ENCODE measurements around the gene CHSY1.

DNA sequence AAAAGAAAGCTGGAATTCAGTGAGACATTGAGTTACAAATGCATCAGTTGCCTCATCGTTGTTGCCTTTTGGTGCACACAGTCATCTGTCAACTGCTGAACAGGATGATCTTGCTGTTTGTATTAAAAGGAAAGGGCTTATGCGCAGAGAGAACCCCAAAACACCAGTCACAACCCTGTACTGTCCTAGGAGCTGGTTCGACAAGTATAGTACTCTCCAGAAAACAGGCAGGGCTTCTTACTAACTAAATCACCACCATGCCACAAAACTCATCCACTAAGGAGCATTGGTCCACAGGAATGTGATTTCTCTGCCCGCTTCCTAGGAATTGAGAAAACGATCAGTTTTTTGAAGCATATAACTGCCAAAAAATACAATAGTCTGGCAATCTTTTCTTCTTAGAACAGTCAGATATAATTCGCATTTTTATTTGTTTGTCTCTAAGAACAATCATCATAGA lies 362 bp upstream of the CERS3 start:
- CAGE, long polyA plus RNA = no peak
- RRBS = no CpG with 5 or more reads among the region's 6 CpGs

DNA sequence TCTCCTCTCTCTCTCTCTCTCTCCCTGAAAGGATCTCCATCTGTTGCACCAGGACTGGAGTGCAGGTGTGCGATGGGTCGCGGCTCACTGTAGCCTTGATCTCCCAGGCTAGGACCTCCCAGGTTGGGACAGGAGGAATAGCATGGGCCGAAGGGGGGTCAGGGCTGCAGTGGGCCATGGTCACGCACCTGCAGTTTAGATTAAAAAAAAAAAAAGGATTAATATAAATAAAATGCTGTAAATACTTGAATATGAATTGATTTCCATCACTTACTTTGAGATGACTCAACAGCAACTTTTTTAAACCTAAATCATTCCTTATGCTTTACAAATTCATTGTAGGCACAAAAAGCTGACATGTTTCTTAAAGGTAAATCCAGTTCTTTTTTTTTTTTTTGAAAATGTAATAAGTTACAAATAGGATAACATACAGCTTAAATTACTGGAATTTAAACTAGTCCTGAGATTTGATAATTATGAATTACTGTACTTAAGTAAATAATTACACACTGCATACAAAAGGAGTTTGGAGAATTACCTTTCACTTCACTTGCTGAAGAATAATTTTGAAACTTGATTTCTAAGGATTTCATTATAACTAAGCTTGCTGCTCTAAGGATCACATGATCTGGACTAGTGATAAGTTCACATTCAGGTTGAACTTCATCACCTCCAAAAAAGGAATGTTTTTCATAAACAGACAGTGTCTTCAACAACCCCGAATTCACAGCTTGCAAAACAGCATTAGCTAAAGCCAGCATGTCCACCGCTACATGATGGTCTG lies 28.7 kb downstream of the LINS1 start:
- CAGE, long polyA plus RNA = no peak
- RRBS = no CpG with 5 or more reads among the region's 7 CpGs

GRCh38 chr15:101085811-101086300 lies 166.0 kb downstream of the CHSY1 start:
- CAGE, long polyA plus RNA = no peak
- RRBS = 97% methylated on average over 3 of the region's 27 CpGs

DNA sequence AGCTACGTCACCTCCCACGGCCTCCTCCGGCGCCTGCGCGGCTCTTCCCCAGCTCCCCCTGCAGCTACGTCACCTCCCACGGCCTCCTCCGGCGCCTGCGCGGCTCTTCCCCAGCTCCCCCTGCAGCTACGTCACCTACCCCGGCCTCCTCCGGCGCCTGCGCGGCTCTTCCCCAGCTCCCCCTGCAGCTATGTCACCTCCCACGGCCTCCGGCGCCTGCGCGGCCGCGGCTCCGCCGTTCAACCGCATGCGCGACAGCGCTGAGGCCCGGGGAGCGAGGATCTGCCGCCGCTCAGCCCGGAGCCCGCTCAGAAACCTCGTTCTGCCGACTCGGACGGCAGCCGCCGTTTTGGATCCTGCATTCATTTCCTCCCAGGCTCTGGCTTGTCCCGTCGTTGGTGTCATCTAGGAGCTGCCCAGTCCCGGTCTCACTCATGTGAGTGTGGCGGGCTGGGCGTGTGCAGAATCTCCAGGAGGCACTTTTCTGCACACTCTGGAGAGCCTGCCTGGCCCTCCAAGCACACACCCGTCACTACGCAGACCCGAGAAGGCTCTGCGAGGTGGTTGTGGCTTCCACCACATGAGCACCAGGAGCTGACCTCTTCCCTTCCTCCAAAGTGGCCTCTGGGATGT lies 165.4 kb downstream of the CHSY1 start:
- CAGE, long polyA plus RNA = no peak
- RRBS = 92% methylated on average over 24 of the region's 52 CpGs

- CAGE, long polyA plus RNA = no peak
- RRBS = 14% methylated on average over 1 of the region's 21 CpGs
Measured at GRCh38 chr15:101127056-101128304, 124.4 kb downstream of the CHSY1 start.

- CAGE, long polyA plus RNA = no peak
- RRBS = 1% methylated on average over 118 of the region's 161 CpGs
Measured at GRCh38 chr15:101251158-101252081, at the start of gene CHSY1. Gene CHSY1, minus strand, starts transcription at chr15:101252048.

- CAGE, long polyA plus RNA = no peak
- RRBS = no CpG with 5 or more reads among the region's 9 CpGs
Measured at GRCh38 chr15:101324431-101324948, 29.4 kb upstream of the SNRPA1 start.

DNA sequence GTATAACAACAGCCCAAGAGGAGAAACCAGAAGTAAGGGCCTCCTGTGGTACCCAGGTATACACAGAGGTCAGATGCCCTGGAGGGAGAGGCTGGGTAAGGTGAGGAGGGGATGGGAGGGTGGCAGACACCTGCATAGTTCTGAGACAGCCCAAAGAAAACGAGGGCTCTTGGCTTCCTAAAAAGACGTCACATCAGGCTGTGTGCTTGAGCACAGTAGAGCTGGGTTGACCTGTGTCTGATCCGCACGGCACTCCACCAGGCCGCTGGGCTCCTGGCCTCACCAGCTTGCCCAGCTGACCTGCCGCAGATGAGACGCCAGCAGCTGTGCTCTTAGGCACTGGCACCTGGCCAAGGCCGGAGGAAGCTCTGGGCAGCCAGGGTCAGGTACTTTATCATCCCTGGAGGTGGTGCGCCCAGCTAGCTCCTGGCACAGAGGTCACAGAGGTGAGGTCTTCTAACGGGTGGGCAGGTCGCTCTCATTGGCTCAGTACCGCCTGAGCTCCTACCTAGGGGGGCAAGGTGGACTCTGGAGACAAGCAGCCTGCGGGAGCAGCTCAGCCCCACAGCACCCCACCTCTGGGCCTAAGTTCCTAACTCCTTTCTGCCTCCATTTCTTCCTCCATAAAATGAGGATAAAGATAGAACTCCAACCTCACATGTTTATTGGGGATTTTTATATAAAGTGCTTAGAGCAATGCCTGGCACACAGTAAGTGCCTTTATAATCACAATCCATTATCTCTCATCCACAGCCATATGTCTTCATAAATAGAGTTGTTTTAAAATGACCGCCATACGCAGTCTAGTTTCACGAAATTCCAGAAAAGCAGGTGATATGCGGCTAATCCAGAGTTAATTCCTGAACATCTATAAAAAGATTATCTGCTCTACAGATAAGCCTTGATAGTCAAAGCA lies 82.1 kb upstream of the SNRPA1 start:
- CAGE, long polyA plus RNA = no peak
- RRBS = no CpG with 5 or more reads among the region's 17 CpGs

DNA sequence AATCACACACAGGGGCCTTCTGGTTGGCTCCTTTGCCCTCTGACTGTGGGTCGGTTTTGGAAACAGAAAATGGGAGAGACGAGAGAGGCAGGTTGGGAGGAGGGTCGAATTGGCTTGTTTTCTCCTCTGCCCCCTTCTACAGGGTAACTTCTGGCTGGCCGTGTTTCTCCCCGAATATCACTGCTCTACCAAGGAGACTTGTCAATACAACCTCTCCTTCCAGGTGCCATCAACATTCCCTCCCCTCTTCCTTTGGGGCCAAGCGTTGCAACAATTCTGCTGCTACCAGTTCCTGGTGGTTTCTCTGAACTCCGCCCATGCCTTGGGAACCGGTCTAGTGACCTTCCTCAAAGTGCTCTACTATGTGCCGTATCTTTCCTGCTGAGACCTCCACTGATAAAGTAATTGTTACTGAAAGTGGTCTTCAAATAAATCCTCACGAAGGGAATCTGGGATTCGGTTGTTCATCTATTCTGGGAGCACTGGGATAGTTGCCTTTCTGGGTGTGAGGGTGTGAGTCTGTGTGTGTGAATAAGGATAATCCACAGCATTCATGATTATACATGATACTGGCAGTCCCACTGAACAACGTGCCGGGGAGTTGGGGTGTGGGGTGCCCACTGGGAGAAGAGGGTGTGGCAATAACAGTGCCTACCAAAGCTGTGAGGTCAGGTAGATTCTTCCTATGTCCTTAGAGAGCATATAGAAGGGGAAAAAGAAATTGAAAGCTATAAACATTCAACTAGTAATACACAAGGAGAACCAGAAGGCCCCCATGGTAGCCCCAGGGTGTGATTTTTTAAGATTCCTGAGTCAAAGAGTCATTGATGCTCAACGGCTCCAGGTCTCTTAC lies 26.1 kb downstream of the PCSK6 start:
- CAGE, long polyA plus RNA = no peak
- RRBS = no CpG with 5 or more reads among the region's 14 CpGs

DNA sequence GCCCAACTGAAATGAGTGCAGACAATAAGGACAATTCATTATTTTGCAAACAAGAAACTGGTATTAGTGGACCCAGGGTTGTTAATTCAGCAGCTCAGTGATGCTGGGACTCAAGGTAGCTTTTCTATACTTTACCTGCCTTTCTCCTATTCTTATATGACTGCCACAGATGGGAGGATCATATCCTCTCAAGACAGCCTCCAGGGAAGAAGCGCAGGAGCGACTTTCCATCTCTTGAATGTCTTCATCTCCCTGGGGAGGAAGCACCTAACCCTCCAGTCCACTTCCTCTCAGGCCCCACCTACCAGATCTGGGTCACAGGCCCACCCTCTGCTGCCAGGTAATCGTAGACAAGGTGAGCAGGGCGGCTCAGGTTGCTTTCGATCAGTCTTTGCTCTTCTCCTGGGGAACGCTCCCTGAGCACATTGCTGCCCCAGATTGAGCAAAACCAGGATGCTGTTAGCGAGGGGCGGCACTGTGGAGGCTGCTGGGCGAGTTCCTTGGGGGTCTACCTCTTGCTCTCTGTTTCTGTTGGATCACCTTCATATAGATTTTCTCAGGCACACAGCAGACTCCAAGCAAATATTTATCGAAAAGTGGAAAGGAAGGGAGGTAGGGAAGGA lies 5.7 kb upstream of the PCSK6 start:
- CAGE, long polyA plus RNA = no peak
- RRBS = no CpG with 5 or more reads among the region's 10 CpGs

DNA sequence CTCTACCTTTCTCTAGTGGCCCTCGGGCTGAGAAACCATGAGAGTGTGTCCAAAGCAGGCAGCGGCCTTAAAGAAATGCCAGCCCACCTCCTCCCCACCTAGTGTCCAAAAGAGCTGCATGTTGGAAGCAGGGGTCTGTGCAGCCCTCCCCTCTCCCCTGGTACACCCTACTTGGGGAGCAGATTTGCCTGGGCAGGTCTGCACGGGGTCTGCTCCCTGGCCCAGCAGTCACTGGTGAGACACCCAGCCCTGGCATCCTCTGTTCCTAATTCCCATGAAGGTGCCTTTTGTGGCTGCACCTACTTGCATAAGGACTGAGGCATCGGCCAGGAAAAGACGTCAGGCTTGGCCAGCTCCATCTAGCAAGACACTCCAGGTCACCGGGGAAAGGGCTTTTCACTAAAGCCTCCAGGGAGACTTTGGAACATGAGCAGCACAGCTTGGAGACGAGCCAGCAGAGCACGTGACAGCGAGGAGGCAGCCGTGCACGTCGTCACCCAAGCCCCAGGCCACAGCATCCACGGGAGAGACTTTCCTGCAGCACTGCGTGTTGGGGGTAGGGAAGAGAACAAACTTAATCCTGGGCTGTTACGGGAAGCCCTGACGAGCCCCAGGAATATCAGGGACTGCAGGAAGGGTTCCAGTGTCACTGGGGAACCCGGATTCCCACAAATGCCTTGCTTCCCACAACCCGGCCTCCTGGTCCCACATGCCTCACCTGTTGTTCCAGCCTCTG lies 38.8 kb downstream of the TM2D3 start:
- CAGE, long polyA plus RNA = no peak
- RRBS = no CpG with 5 or more reads among the region's 18 CpGs

GRCh38 chr15:101614002-101614735 lies 38.0 kb downstream of the TM2D3 start:
- CAGE, long polyA plus RNA = no peak
- RRBS = no CpG with 5 or more reads among the region's 18 CpGs

GRCh38 chr15:101652430-101653444 lies 556 bp upstream of the TM2D3 start:
- CAGE, long polyA plus RNA = no peak
- RRBS = 4% methylated on average over 22 of the region's 80 CpGs